Measurements from ENCODE around the gene TIGD3.

- PRO-cap, result no peak
Measured at GRCh38 chr11:64864875-64865571, 13.4 kb downstream of the EHD1 start.

GRCh38 chr11:64887827-64888535 is 9.6 kb upstream of the EHD1 start:
- PRO-cap, result no peak

- PRO-cap, result no peak
Measured at GRCh38 chr11:64926550-64927172, 2.2 kb downstream of the PPP2R5B start.

DNA sequence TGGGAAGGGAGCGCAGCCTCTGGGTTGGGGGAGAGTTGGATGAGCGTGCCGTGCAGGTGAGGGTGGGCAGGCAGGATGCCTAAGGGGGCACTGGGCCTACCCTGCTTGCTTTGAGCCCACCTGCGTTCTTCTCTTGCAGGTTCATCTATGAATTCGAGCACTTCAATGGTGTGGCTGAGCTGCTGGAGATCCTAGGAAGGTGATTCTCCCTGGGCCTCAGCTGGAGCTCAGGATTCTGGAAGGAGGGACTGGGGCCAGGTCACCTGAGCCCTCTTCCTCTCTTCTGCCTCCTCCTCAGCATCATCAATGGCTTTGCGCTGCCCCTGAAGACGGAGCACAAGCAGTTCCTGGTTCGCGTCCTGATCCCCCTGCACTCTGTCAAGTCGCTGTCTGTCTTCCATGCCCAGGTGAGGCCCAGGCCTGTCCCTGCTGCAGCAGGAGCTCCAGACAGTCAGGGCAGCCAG is 5.5 kb downstream of the GPHA2 start:
- PRO-cap, result no peak

- PRO-cap, result no peak
Measured at GRCh38 chr11:64939467-64939825, 3.8 kb upstream of the GPHA2 start.

DNA sequence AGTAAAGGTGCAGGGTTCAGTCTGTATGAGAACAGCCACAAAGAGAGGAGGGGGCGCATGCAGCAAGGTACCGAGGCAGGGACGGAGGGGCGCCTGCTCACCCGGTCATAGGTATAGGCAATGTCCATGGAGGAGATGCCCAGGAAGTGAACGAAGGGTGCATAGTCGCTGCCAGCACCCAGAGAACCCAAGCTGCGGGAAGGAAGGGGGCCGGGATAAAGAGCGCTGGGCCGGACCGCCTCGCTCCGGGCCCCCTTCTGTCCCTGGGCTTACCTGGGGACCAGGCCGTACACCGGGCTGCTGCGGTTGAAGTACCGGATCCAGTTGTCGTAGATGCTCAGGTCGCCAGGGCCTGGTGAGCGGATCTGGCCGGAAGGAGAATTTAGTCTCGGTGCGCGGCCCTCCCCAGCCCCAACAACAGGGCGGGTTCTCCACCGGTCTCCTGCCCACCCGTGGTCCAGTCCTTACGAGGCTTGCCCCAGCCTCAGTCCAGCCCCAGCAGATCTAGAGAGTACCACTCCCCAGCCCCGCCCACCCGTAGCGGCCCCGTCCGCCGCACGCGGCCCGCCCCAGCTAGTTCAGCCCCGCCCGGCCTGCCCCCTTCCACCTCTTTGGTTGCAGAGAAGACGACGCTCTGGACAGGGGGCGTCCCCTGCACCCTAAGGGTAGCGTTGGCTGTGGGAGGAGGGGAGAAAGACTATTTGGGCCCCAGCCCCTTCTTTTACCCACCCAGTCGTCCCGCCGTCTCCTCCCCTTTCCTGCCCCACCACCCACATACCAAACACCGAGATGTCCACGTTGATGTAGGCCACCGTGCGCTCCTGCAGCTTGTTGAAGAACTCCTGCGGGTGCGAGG is 6.6 kb downstream of the SAC3D1 start:
- PRO-cap, result no peak

GRCh38 chr11:65146534-65146997 is 12.2 kb upstream of the SYVN1 start:
- PRO-cap, result no peak

DNA sequence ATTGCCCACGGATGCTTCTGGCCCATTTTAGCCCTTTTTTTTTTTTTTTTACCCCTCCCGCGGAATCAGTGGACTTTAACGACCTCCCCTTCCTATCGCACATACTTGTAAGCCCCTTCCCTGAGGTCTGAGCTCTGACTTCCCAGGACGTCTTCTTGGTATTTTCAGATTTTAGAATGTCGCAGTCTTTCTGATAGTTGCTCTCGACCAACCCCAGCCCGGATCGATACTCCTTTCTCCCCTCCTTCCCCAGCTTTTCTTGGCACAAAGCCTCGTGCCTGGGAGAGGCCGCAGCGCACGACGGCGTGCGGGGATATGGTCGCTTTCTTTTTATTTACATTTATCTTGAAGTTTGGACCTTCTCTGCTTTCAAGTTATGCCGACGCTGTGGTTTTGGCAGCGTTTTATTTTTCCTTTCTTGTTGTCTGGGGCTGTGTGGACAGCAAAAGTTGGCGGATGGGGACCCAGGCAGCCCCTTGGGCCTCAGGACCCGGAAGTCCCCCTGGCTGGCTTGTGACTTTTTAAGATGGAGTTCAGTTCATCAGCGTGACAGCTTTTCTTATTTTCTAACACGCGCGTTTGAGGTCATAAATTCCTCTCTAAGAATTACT is 4.2 kb upstream of the SPDYC start:
- PRO-cap, result no peak

- PRO-cap, result no peak
Measured at GRCh38 chr11:65204287-65205081, 22.8 kb downstream of the CAPN1 start.

DNA sequence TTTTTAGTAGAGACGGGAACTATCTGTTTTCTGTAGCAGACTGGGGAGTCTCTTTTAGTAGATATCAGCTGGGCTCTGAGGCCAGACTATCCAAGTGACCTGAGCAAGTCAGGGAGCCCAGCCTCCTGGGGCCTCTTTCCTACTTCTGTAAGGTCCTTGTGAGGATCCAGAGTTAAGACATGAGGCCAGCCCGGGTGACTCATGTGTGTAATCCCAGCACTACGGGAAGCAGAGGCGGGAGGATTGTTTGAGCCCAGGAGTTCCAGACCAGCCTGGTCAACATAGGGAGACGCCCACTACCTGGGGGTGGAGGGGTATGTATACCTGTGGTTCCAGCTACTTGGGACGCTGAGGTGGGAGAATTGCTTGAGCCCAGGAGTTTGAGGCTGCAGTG is 36.9 kb upstream of the POLA2 start:
- PRO-cap, result no peak

- PRO-cap, result no peak
Measured at GRCh38 chr11:65298011-65299356, 16.2 kb upstream of the CDC42EP2 start.

DNA sequence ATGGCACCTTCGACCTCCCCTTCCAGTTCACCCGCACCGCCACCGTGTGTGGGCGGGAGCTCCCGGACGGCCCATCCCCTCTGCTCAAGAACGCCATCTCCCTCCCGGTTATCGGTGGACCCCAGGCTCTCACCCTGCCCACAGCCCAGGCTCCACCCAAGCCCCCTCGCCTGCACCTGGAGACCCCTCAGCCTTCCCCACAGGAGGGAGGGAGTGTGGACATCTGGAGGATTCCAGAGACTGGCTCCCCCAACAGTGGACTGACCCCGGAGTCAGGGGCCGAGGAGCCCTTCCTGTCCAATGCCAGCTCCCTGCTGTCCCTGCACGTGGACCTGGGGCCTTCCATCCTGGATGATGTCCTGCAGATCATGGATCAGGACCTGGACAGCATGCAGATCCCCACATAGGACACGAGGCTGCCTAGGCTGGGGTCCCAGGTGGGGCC is 6.5 kb downstream of the CDC42EP2 start:
- PRO-cap, result no peak

DNA sequence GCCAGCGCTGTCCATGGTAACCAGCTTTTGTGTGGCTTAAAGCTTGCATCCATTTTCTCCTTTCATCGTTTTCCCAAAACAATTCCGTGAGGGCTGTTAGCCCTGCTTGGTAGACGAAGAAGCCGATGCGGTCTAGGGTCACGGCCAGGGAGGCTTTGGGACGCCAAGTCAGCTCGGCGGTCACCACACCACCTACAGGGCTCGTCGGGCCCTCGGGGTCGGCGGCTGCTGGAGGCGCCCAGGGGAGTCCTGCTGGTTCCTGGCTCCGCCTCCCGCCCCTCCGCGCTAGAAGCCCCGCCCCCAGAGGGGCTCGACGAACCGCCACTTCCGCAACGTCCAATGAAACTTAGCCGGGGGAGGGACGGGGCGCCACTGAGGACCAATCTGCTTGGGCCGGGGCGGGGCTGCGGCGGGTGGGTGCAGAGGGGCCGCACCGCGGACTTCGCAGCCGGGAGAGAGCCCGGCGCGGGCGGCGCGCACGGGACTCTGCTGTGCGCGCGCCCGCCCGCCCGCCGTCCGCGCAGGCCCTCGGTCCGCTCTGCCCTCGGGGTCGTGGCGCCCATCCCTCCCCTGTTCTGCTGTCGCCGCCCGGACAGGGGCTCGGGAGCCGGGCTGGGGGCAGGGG is at the start of gene TIGD3:
TIGD3 (plus strand) TSS at position 445 of the 625 bp plus-strand sequence.
- PRO-cap, result bidirectional peak, plus-strand start at position 445 of the sequence, minus-strand start at position 284 of the sequence

- PRO-cap, result no peak
Measured at GRCh38 chr11:65370847-65371614, 11.4 kb downstream of the SLC25A45 start.

GRCh38 chr11:65388229-65389069 is 2.0 kb downstream of the FRMD8 start:
- PRO-cap, result no peak

DNA sequence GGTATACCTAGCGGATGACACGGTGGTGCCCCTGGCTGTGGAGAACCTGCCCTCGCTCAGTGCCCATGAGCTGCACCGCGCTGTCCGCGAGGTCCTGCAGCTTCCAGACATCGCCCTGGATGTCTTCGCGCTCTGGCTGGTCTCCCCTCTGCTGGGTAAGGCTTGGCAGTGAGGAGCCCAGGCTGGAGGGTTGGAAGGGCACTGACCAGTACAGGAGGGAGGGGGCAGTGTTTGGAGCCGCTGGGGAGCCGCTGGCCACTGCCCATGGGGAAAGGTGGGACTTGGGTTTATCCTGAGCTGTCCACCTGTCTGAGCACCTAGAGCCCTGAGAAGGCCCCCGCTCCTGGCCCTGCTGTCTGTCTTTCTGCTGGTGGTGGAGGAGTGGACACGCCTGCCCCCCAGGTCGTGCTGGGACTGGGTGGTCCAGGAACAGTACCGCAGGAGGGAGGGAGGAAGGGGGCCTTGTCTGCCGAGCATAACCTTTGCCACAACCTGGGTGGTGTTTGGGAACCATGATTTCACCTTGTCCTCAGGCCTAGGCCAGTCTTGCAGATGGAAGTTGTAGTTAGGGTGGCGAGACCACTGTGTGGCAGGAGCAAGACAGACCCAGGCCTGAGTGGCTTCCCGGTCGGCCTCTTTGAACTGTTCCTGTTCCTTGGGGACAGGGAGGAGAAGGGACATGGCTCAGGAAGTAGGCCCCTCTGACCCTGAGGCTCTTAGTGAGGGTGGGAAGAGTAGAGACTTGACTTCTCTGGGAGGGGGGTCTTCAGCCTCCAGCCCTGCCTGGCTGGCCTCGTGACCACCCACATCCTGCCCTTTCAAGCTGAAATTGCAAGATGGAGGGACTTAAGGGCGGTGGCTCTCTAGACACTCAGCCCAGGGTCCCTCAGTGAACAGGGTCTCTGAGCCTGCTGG is 3.2 kb downstream of the FRMD8 start:
- PRO-cap, result no peak

DNA sequence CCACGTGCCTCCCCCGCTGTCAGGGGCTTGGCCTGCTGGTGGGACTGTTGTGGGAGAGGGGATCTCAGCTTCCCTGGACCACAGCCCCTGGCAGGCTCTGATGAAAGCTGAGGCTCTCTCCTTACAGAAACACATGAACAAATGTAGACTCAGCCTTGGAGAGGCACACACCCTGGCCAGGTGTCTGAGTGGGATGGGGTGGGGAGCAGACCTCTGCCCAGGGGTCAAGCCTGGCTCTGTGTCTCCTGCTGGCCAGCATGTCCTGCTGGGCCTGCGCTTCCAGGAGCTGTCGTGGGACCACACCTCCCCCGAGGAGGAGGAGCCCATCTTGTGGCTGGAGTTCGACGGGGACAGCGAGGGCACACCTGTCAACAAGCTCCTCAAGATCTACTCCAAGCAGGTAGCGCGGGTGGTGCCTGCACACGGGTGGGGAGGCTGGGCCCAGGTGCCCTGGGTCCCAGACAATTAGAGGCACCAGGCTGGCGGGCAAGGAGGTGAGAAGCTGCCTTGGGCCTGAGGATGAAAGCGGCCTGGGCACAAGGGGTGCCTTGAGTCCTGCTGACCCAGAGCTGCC is 14.1 kb downstream of the FRMD8 start:
- PRO-cap, result no peak

GRCh38 chr11:65421920-65422260 is 35.5 kb downstream of the FRMD8 start:
- PRO-cap, result bidirectional peak, plus-strand start at chr11:65422387, minus-strand start at chr11:65422212

DNA sequence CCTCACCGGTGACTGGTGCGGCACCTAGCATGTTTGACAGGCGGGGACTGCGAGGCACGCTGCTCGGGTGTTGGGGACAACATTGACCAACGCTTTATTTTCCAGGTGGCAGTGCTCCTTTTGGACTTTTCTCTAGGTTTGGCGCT is 37.0 kb downstream of the FRMD8 start:
- PRO-cap, result unidirectional peak, plus-strand start at position 30 of the sequence

DNA sequence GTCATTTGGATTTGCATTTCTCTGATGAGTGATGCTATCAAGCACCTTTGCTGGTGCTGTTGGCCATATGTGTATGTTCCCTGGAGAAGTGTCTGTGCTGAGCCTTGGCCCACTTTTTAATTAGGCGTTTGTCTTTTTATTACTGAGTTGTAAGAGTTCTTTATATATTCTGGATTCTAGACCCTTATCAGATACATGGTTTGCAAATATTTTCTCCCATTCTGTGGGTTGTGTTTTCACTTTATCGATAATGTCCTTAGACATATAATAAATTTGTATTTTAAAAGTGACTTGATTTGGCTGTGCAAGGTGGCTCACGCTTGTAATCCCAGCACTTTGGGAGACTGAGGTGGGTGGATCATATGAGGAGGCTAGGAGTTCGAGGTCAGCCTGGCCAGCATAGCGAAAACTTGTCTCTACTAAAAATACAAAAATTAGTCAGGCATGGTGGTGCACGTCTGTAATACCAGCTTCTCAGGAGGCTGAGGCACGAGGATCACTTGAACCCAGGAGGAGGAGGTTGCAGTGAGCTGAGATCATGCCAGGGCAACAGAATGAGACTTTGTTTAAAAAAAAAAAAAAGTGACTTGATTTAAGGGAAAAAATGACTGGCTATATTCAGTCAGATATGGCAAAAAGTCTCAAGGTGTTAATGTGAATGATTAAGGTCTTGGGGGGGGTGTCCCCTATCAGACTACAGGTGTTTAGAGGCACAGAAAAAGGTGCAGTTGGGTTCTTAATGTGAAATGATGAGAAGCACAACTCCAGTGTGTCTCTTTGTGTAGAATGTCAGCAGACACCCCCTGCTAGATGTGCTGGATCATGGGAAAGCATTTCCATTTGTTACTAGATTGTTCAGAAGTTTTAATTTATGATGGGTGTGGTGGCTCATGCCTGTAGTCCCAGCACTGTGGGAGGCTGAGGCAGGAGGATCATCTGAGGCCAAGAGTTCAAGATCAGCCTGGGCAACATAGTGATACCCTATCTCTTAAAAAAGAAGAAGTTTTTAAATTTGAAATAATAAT is 53.0 kb downstream of the FRMD8 start:
- PRO-cap, result no peak

All from parotid gland (tissue), 1 donor.